Bronchial lymph node (tissue), 1 donor: ENCODE results near the genes KLHL34, EIF2S3 and MAGEB1.

DNA sequence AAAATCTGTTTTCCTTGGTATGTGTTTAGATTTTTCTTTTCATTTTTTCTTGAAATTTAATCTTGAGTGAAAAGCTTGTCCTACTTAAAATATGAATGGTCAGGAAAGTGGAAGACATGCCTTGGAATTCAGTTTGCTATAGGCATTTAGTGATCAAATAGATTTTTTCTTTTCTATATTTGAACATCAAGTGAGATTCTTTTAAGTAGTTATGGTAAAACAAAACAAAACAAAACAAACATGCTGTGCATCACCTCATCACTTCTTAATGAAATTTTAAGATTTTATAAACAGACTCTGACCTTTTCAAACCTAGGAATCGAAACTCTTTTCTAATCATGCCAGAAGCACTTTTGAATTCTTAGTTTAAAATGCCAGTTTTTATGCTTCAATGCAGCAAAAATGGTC lies 62.8 kb downstream of the CNKSR2 start:
- PRO-cap, result no peak

DNA sequence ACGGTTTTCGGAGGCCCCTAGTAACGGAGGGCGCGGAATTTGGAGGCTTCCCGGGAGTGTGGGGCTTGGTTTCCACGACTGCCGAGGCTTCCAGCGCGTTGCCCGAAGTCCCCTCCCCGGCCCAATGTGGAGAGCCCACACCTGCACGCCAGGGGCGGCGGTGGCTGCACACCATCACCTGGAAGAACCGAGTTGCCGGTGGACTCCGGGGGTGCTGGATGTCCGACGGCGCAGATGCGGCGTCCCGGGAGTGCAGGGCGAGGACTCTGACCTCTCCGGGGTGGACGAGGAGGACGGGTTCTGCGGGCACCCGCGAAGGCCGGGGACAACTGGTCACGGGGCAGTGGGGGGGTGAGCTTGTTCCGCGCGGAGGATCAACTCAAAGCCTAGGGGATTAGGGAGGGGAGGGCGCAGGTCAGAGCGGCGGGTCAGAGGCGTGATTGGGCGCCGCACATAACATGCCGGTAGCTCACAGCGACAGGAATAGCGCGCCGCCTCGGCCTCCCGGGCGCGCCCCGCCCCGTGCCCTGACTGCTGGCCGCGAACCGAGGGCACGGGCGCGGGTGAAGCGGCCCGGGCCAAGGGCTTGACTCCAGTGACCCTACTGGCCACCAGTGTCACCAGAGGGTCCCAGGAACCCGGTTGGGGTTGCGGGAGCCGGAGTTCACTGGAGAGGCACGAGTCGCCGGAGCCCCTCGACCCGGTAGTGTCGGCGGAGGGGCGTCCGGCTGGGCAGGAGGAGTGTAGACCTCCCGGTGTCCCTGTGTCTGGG lies at the start of gene KLHL34:
Gene KLHL34 (minus strand): TSS at position 331 of the 772 bp plus-strand sequence.
- PRO-cap, result no peak

DNA sequence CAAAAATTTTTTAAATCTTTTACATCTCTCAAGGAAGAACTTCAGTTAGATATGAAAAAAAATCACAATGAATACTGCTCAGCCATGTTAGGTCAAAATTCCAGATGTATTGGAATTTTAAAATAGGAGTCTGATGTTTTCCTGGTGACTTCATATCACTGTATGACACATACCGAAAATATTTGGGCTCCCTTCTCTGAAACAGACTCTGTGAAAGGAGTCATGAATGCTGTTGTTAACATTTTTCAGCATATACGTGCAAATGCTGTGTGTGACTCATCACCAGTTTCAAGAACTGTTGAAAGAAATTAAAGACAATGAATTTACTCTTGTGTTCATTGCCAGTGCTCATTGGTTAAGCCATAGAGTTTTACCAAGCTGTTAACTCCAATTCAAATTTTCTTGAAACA lies 13.7 kb upstream of the SMS start:
- PRO-cap, result no peak

DNA sequence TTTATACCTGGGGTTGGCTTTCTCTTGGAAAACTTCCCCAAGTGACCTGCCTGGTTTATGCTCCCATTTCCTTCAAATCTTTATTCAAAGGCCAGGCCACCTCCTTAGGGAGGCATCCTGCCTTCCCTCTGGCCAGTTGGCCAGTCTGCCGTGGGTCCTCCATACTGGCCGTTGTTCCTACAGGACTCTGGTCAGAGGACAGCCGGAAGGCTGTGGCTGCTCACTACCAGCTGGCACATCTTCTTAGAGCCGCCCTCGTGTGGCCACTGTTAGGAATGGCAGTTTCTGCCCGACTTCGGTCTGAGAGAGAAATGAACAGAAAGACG lies 80.1 kb upstream of the CBLL2 start:
- PRO-cap, result no peak

GRCh38 chrX:23699771-23700196 lies 32.5 kb downstream of the PRDX4 start:
- PRO-cap, result unidirectional peak, minus-strand start at chrX:23699982

DNA sequence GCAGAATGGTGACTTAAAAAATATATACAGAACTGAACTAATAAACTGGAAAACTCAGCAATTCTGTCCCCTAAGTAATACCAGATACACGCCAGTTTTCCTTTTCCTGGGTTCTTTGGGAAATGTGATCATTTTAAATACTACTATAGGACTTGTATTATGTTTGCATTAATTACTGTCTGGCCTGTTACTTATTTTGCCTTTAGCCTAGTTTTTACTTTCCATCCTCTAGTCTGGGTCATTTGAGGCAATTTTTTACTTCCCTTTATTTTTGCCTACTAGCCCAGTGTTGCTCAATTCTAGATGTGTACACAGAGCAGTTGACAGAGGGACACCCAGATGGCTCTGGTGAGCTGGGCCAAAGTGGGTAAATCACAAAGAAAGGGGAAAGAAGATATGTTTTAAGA lies 35.9 kb downstream of the APOO start:
- PRO-cap, result unidirectional peak, plus-strand start at position 314 of the sequence

DNA sequence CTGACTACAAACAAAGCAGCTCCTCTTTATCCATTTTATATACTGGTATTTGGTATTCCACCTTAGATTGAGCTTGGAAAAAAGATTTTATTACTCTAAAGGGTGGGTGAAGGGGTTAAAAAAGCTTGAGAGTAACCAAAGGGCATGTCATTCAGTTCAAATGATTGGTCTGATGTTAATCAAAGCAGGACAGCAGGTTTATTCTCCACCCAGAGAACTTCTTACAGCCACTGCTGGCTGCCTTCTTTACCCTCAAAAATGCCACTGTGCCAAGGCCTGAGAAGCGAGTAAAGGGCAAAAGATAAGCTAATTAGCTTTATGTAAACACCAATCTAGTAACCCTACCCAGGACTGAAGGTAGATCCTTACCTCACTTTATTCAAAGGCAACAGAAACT lies 28.1 kb downstream of the APOO start:
- PRO-cap, result no peak

- PRO-cap, result bidirectional peak, plus-strand start at chrX:24054353, minus-strand start at chrX:24054247; bidirectional peak, plus-strand start at chrX:24054730, minus-strand start at chrX:24054597; bidirectional peak, plus-strand start at chrX:24054963, minus-strand start at chrX:24054910
Observed at GRCh38 chrX:24054074-24055110, at the start of gene EIF2S3. Gene EIF2S3, plus strand, starts transcription at chrX:24054956.

DNA sequence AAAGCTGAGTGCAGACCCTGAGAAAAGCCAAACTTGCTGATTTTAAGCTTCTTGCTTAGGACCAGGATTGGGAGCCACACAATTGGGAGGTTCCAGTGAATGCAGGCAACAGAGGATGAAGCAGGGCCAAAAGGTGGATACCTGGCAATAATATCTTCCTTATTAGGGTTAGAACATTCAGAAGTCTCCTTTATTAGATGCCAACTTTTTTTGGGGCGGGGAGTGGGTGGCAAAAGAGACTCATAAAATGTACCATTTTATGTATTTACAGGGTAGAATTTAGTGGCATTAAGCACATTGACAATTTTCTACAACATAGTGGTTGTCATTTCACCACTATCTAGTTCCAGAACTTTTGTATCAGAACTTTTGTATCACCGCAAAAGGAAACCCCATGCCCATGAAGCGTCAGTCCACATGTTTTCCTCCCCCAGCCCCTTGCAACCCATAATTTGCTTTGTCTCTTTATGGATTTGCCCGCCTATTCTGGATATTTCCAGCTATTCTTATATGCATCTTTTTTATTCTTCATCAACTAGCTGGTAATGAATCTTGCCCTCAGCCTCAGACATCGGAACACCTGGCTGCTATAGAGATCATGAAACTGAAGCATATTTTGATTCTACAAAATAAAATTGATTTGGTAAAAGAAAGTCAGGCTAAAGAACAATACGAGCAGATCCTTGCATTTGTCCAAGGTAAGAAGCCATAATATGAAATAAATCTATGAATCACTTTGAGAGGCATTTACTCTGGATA lies 7.3 kb downstream of the EIF2S3 start:
- PRO-cap, result no peak

DNA sequence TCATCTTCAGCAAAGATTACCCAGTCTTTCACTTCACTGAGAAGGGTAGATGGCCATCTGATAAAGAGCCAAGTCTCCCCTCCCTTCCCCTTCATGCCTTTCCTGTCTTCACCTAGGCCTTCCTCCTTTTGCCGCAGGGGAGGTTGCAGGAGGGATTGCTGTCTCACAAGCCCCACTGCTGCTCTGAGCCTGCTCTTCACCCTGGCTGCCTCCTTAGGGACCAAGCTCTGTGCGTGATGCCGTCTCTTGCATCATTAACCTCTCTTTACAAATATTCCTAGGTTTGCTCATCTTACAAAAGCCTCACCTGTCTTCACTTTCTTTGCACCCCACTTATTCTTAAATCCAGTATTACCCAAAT lies 3.7 kb downstream of the ZFX start:
- PRO-cap, result no peak

DNA sequence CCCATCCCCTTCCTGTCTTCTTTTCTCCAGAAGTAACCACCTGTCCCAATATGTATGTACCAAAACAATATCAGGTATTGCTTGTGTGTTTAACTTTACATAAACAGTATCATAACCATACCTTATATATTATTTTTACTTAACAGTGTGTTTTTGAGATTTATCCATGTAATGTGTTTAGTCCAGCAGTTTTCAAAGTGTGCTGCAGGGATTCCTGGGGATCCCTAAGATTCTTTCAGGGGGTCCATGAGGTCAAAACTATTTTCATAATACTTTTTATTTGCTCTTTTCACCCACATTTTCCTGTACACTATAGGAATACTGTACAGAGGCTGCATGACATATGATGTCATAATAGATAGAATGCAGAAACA lies 4.8 kb downstream of the ZFX start:
- PRO-cap, result no peak

DNA sequence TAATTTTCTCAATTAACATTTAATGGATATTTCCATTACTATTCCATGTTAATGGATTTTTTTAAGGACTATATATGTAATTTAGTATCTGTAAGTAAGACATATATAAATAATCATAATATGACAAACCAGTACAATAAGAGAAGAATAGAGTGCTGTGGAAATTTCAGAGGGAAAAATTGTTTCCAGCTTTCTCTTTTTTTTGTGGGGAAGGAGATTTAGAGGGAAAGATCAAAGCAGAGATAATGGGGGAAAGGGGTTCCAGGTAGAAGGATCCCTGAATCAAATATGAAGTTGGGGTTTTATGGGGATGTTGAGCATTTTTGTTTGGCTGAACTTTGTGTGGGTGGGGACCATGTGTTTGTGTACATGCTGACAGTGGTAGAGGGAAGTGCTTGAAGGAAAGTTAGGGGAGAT lies 21.5 kb downstream of the ZFX start:
- PRO-cap, result no peak

- PRO-cap, result no peak
Observed at GRCh38 chrX:24546401-24546757, 81.3 kb downstream of the PDK3 start.

GRCh38 chrX:25002155-25002729 lies 13.5 kb downstream of the ARX start:
- PRO-cap, result unidirectional peak, plus-strand start at chrX:25002649

DNA sequence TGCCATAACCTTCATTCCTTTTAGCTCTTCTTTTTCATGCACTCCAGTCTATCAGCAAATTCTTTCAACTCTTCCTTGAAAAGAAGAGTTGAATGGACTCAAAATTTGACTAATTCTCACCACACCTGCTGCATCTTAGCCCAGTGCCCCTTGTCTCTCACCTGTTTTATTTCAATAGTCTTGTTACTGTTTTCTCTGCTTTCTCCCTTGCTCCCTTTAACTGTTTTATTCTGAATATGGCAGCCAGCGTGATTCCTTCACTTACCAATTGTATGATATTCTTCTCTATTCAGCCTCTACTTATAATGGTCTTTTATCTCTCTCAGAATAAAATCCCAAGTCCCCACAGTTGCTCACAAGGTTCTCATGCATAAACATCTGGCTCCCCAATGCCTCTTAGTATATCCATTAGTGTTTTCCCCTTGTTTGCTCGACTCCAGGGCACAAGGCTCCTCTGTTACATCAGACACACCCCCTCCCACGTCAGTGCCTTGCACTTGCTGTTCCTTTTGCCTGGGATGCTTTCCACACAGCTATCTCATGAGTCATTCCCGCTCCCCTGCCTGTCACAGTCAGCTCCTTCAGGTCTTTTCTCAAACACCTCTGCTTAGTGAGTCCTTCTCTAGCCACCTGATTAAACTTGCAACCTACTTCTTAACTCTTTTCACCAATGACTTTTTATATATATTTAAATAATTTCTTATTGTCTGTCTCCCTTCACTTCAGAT lies 260.1 kb downstream of the IL1RAPL1 start:
- PRO-cap, result no peak

DNA sequence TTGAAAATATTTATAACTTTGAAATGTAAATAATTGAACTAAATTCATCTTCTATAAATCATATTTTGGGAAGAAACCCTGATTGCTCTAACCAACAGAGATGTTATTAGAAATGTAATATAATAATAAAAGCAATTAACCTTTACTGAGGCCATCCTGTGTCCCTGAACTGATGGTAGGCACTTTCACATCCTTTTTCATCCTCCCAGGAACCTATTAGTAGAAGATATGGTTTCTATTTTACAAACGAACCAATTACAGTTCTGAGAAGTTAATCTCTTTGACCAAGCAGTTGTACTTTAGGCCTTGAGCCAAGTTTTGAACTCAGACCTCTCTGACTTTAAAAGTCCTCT lies 789.3 kb upstream of the MAGEB2 start:
- PRO-cap, result no peak

- PRO-cap, result no peak
Observed at GRCh38 chrX:30246514-30247532, at the start of gene MAGEB1. Gene MAGEB1, plus strand, starts transcription at chrX:30247146.

- PRO-cap, result no peak
Observed at GRCh38 chrX:30576919-30577440, 586 bp downstream of the TASL start.

DNA sequence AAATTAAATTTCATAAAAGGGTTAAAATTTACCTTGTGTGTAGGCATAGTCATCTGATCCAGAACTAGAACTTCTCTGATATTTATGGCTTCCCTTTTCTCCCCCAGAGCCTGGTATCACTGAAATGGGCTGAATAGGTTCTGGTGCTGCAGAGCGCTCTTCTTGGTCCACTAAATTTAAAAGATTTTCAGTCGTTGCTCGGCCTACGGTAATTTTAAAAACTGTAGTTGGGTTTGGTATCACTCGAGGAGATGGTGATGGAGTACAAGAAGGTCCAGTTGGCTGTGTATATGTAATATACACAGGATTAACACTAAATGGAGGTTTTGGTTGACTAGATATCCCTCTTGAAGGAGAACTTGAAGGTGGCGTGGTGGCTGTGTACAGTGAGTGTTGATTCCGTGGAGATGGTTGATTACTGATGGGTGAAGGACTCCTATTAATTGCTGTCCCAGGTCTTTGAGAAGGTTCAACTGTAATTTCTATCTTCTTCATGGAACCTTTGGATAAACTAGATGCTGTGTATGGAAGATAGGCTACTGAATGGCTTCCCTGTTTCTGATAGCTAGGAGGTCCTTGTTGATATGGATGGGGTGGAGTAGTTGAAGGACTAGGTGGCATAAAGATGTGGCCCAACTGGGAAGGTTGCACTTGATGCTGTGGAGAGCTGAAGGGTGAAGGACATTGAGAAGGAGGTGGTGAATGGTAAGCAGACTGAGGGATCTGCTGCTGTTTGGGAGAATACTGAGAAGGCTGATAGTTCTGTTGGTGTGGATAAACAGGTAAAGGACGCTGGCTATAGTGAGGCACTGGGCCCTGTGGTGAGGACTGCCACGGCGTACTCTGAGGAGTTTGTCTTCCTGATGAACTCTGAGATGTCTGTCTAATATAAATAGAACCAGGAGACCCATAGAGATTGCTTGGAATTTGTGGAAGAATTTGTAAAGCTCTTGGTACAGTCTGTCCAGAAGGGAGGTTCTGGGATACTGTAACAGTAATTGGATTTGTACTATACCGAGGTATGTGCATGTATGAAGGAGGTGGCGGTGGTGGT lies 34.6 kb downstream of the TAB3 start:
- PRO-cap, result no peak

DNA sequence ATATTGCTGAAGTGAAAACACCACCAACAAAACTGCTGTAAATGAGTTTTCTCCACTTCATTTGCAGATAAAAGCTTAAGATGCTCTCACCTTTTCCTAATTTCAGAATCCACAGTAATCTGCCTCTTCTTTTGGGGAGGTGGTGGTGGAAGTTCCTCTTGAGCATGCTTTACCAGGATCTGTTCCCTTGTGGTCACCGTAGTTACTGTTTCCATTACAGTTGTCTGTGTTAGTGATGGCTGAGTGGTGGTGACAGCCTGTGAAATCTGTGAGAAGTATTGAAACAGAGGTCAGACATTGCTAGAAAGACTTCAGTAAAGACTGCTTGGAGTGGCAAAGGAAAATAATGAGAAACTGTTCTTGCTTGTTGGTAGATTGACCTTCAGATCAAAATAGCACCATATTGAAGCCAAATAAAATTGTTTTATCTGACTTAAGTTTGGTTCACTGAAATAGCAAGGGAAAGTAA lies 666.2 kb downstream of the DMD start:
- PRO-cap, result no peak